Paraaortic lymph node (tissue), 1 donor: ENCODE data around the genes EDN3, PHACTR3 and CDH4.

DNA sequence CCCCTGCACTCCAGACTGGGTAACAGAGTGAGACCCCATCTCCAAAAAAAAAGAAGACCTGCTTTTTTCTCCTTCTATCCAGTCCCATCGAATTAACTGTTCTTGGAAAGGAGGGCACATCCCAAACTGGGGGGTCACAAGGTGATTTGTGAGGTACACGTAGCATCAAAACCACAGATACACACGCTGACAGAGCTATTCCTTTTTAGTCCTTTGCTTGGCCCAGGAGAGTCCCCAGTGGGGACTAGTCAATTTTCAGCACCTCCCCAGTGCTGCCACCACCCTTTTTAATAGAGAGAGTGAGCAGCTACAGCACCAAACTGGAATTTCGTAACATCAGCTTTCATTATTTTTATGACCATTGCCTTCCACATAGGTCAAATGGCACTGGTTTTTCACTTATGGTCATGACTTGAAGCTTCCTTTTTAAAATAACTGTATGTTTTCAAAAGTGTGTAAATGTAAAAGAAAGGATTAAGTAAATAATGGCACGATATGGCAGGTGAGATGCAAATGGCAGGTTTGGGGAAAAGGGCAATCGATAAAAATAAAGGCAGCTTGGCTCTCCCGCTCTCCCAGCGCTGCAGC, 17.7 kb upstream of the C20orf85 start:
- PRO-cap: no peak

- PRO-cap: no peak
These were observed 8.0 kb upstream of the GNAS start for GRCh38 chr20:58882959-58883803.

GRCh38 chr20:58894556-58895294, 3.5 kb downstream of the GNAS start:
- PRO-cap: no peak

- PRO-cap: no peak
These were observed 10.0 kb downstream of the GNAS start for GRCh38 chr20:58901104-58901835.

DNA sequence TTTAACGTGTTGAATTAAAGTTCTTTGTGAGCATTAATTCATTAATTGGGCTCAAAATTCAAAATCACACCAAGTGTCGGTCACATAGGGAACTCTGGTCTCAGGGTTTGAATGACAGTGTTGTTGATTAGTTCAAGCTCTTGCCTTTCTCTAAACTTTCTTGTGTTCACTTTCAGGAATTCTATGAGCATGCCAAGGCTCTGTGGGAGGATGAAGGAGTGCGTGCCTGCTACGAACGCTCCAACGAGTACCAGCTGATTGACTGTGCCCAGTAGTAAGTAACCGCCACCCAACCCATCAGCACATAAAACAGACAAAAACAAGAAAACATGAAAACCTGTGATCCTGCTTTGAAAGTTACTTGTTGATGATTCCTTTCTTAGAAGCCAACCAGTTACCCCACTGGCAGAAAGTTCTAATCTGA, 14.0 kb downstream of the GNAS start:
- PRO-cap: no peak

DNA sequence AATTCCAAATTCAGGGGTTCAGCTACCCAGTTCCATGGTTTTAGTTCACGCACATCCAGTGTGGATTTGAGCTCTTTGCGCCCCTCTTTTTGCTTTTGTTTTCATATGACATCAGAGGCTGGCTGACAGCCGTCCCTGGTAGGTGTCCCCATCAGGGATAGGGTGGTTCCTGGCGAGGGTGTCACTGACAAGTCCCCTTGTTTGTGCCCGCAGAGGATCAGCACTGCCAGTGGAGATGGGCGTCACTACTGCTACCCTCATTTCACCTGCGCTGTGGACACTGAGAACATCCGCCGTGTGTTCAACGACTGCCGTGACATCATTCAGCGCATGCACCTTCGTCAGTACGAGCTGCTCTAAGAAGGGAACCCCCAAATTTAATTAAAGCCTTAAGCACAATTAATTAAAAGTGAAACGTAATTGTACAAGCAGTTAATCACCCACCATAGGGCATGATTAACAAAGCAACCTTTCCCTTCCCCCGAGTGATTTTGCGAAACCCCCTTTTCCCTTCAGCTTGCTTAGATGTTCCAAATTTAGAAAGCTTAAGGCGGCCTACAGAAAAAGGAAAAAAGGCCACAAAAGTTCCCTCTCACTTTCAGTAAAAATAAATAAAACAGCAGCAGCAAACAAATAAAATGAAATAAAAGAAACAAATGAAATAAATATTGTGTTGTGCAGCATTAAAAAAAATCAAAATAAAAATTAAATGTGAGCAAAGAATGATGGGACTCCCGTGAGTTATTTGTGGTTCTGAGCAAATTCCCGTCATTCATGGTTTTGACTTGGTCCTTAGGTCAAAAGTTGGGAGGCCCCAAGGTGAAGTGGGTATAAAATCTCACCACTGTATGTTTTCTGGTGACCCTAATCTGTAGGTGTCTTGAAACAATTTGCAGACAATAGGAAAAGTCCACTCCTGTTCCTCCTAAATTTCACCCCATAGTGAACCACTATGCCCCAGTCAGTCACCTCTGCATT, 19.5 kb downstream of the GNAS start:
- PRO-cap: no peak

GRCh38 chr20:59019633-59019875, 325 bp downstream of the TUBB1 start:
- PRO-cap: no peak

GRCh38 chr20:59044642-59045290, 2.2 kb upstream of the PRELID3B start:
- PRO-cap: no peak

- PRO-cap: no peak
These were observed 15.6 kb downstream of the ZNF831 start for GRCh38 chr20:59179105-59179682.

GRCh38 chr20:59300179-59301160, at the start of gene EDN3:
TSS of gene EDN3 (plus strand) at chr20:59300611.
- PRO-cap: no peak

DNA sequence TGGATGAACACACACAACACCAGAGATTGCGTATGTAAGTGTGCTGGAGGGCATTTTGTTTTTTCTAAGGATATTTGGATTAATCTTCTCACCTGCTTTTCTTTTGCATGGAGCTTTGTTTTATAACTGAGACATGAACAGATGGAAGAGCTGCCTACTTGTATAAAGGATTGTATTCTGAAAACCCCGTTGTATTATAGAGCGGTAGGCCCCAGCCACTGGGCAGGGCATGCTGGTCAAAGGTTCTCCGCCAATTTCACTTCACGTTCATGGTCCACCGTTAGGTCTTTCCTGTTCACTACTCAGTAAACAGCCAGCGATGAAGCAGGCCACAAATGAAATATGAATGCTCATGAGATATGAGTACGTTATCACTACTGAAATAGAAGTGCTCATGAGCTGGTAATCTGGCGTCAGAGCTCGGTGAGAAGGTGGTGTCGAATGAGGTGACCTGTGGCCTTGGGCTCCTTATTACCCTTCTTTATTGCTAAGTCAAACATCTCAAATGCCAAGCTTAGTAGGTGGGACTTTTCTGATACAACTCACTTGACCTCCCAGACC, 16.5 kb downstream of the EDN3 start:
- PRO-cap: no peak

DNA sequence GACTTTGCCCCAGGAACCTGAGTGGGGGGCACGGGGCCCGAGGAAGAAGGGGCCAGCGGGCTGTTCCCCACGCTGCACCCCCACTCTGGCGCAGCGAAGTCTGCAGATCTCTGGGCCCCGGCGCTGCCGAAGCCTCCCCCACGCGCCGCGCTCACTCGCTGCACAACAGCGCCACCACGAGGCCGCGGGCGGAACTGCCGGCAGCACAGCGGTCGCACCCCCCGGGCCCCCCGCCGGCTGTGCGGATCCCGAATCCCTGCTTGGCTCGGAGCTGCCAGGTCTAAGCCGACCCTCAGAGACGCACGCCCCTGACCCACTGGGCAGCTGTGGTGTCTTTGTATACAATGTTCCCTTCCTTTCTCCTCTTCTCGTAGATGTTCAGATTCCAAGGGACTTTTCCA, 103.3 kb downstream of the EDN3 start:
- PRO-cap: no peak

- PRO-cap: no peak
These were observed 128.6 kb downstream of the EDN3 start for GRCh38 chr20:59428798-59429707.

GRCh38 chr20:59603711-59604576, at the start of gene PHACTR3:
TSS of gene PHACTR3 (plus strand) at chr20:59604540.
- PRO-cap: no peak

DNA sequence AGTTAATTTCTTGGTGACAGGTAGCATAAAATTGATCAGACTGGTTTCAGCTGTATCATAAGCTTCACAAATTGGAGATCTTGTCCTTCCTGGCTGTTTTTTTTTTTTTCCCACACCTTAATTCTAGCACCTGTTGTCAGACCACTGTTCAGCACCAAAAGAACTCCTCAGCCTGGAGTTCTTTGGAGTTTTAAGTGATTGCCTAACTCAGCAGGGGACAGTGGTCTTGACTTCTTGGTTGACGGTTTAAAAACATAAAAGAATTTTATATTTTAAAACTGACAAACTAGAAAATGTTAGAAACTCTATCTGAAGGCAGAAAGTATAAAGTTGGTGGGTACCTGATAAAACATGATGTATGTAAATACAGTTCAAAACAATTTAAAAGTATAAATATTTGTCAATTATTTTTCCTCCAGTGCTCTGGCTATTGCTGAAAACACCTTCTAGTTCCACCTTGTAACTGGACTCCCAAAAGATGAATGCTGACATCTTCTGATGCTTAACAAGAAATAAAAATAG, 2.5 kb downstream of the PPP1R3D start:
- PRO-cap: no peak

GRCh38 chr20:60201953-60202455, 243.8 kb downstream of the CDH26 start:
- PRO-cap: unidirectional peak, minus-strand start at chr20:60202121

GRCh38 chr20:60751610-60751814, 500.5 kb upstream of the CDH4 start:
- PRO-cap: no peak

GRCh38 chr20:60860436-60860692, 391.7 kb upstream of the CDH4 start:
- PRO-cap: unidirectional peak, plus-strand start at chr20:60860621

GRCh38 chr20:61251923-61252623, at the start of gene CDH4:
TSS of gene CDH4 (plus strand) at chr20:61252261.
- PRO-cap: unidirectional peak, plus-strand start at chr20:61252261

DNA sequence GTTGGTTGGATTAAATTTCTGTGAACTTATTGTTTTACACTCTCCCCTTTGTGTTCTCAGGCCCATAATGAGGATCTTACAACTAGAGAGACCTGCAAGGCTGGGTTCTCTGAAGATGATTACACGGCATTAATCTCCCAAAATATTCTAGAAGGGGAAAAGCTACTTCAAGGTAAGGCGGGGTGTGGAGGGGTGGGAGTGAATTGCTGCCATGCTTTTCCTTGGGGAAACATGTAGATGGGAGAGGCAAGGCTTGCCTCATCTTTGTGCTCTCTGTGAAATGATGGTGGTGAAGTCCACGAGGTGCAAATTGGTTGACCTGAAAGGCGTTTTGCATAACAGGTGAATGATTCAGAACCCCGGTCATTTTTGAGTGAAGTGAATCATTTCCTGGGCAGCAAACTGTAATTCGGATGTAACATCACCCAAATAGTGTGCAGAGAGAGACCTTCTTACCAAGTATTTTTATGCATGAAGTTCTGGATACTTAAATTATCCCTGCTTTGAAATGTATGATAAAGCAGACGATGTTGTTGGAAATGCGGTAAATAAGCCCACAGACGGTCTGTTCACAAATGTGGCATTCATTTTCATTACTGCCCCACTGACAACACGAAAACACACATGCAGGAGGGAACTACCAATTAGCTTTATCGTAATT, 2.8 kb downstream of the CDH4 start:
- PRO-cap: no peak